Renal cortical epithelial cell (primary cell): ENCODE data around the gene CHRNA4.

- RRBS: no CpG with 5 or more reads among the region's 32 CpGs
Measured at GRCh38 chr20:62606460-62607207, 35.7 kb upstream of the SLCO4A1 start.

DNA sequence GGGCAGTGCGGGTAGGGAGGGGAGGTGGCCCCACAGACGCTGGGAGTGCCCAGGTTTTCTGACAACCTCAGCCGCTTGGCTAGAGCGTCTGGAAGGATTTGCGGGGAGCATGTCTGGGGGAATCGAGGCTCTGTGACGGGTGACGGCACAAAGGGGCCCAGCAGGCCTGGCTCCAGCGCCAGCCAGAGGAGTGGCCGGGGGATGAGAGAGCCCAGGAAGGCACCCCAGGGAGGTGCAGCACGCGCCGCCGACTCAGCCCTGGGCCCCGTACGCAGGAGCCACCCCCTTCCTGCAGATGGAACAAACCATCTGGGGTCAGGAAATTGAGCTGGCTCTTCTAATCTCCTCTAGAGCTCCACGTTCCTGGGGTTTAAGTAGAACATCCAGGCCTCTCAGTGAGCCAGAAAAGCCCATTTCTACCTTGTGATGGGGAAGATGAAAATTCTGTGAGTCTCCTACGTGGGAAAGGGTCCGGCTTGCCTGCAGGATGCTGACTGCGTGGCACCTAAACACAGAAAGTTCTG is 5.8 kb upstream of the SLCO4A1 start:
- RRBS: no CpG with 5 or more reads among the region's 20 CpGs

- RRBS: no CpG with 5 or more reads among the region's 18 CpGs
Measured at GRCh38 chr20:62648528-62649384, 6.5 kb downstream of the SLCO4A1 start.

- RRBS: 21% methylated on average over 6 of the region's 60 CpGs
Measured at GRCh38 chr20:62651960-62653187, 10.1 kb downstream of the SLCO4A1 start.

GRCh38 chr20:62671598-62672028 is 29.3 kb downstream of the SLCO4A1 start:
- RRBS: no CpG with 5 or more reads among the region's 16 CpGs

GRCh38 chr20:62685965-62686607 is 22.6 kb upstream of the NTSR1 start:
- RRBS: 22% methylated on average over 4 of the region's 23 CpGs

GRCh38 chr20:62687197-62687640 is 21.4 kb upstream of the NTSR1 start:
- RRBS: 87% methylated on average over 8 of the region's 19 CpGs

- RRBS: no CpG with 5 or more reads among the region's 9 CpGs
Measured at GRCh38 chr20:62761960-62762448, 34.3 kb upstream of the MRGBP start.

- RRBS: no CpG with 5 or more reads among the region's 16 CpGs
Measured at GRCh38 chr20:62831378-62831951, 14.6 kb downstream of the COL9A3 start.

DNA sequence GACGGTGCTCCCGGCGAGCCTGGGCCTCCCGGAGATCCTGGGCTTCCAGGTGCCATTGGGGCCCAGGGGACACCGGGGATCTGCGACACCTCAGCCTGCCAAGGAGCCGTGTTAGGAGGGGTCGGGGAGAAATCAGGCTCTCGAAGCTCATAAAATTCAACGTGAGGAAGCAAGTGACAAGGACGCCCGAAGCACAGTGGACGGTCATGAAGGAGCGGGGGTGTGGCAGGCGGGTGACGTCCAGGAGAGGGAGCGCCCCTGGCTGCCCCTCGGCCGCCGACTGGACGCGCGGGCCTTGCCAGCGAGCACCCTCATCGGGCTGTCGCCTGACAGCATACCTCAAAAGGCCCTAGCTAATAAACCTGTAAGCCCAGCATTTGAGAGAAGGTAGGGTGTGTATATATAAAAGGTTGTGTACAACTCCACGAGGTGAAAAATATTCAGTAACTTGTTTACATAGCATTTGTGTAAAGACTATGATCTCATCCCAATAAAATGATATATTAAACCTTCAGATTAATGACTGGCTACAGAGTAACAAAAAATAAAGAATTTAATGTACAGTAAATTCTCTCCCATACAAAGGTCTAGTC is 20.9 kb downstream of the TCFL5 start:
- RRBS: 60% methylated on average over 1 of the region's 27 CpGs

- RRBS: no CpG with 5 or more reads among the region's 13 CpGs
Measured at GRCh38 chr20:62872234-62872604, 10.6 kb upstream of the TCFL5 start.

- RRBS: no CpG with 5 or more reads among the region's 9 CpGs
Measured at GRCh38 chr20:62901869-62902176, 24.5 kb downstream of the DIDO1 start.

DNA sequence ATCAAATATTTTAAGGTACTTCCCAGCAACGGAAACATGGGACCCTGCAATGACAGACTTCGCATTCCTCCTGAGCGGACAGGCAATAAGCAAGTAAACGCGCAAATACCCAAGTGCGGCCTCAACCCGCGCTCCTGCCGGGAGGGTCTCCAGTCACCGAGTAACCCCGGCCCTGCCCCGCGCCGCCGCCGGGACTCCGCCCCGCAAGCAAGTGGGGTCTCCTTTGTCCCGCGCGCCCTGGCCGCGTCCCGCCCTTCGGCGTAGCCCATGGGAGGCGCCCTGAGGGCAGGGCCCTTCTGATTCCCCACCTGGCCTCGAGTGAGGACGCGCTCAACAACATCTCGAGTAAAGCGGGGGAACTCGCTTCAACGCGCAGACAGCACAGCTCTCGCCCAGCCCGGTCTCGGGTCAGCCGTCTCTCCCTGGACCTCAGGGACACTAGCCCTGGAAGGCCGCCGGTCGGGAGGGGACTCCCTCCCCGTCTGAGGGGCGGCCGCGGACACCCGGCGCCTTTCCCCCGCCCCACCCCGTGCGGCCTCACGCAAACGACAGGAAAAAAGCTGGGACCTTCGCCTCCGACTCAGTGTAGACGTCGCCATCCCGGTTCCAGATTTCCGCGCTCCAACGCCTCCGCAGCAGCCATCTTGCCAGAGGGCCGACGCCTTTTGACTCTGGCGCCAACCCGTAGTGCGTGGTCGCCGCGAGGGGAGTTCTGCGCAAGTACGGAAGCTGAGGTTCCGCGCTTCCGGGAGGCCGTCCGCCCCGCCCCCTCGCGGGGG is 529 bp upstream of the GID8 start:
- RRBS: 1% methylated on average over 26 of the region's 80 CpGs

GRCh38 chr20:62946729-62946951 is 5.9 kb upstream of the SLC17A9 start:
- RRBS: no CpG with 5 or more reads among the region's 4 CpGs

DNA sequence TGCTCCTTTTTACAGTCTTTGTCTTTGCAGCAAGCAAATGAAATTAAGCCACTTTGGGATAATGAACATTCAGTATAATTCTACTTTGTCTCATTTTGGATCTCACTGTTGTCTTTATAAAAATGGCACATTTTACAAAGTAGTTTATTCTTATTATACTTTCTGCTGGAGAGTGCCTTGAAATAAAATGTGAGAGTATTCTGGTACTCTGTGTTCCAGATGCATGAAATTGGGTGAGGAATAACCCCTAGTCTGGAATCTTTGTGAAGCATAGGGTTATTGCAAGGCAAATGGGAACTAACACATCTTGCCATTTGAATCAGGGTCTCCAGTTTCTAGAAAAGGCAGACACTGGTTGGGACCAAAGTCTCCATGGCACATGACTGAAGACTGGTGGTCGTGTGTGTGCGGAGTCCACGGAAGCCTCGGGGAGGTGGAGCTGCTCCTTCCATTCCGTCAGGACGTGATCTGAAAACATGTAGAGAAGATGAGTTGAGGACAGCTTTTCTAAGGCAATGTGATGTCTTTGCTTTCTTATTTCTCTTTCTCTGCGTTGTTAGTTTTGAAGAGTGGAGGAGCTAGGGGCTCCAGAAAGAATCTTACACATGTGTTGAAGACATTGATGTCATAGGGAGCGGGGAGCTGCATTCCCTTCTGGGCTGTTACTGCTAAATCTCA is 5.0 kb upstream of the SLC17A9 start:
- RRBS: no CpG with 5 or more reads among the region's 8 CpGs

GRCh38 chr20:63272037-63272277 is 656 bp upstream of the ARFGAP1 start:
- RRBS: no CpG with 5 or more reads among the region's 11 CpGs

DNA sequence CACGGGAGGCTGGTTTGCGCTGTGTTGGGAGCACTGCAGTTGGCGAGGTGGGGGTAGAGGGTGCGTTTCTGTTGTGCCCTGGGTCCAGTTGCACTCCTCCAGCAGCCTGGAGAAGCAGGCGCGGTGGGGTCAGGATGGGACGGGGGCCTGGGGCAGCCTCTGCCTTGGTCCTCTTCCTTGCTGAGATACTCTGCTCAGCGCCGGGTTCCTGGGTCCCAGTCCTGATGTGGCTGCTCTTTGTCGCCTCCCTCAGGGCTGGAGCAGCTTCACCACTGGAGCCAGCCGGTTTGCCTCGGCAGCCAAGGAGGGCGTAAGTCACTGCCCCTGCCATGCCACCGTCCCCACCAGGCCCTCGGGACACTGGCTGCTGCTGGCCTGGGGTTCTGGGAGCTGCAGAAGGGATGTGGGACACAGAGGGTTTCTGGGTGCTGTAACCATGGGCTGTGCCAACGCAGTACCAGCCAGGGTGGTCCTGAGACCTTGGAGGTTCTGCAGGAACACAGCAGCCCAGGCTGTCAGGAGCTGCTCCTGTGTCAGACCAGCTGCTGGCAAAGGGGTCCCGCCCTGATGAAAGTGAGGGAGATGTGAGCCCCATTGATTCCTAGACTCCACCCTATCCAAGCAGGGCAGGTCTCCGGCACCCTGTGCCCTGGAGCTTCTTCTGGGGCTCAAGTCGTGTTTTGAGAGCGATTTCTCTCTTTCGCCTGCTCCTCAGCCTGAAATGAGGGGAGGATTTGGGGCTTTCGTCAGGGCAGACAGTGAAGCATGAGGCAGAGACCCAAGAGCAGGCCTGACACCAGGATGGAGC is 8.6 kb downstream of the ARFGAP1 start:
- RRBS: 60% methylated on average over 2 of the region's 22 CpGs

DNA sequence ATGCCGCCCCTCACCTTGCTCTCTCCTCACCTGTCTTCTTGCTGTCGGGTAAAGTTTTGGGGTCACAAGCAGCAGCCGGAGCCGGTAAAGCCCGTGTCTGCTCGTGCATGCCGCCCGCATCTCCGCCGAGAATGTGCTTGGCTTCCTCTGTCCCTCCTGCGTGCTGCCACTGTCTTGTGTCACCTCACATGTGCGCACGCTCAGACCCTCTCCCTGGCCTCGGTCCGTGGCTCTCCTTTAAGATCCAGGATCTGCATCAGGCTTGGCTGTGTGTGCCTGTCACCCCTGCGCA is 9.2 kb upstream of the COL20A1 start:
- RRBS: no CpG with 5 or more reads among the region's 16 CpGs

DNA sequence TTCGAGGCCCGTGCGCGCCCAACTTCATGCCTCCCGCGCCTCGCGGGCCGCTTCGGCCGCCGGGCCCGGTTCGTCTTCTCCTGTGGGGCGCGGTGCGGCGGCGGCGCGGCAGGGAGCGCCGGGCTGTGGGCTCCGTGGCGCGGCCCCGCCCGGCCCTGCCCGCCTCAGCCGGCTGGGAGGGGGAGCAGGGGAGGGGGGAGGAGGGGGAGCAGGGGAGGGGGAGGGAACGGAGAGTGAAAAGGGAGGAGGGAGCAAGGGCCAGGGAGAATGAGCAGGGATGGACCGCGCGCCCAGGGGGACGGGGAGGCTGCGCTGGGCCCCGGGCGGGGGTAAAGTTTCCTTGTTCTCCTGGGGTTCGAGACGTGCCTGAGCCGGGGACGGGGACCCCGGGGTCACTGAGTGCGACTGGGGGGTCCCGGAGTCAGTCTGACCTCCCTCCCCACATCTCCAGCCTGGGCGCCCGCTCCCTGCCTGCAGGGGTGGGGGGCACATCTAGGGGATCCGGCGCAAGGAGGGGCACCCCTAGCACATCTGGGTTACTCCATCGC is at the start of gene CHRNA4:
CHRNA4 (minus strand) TSS at position 131 of the 548 bp plus-strand sequence.
- RRBS: 4% methylated on average over 29 of the region's 50 CpGs

- RRBS: 8% methylated on average over 3 of the region's 14 CpGs
Measured at GRCh38 chr20:63364199-63364671, 3.1 kb upstream of the CHRNA4 start.